Tibial nerve (tissue), 3 donors: ENCODE results near the genes EMILIN3, L3MBTL1 and R3HDML.

- PRO-cap, result no peak
- RAMPAGE, long total RNA, 3 experiments, result no peak in any of the 3 experiments
Observed at GRCh38 chr20:41334754-41335353, 5.8 kb upstream of the LPIN3 start.

DNA sequence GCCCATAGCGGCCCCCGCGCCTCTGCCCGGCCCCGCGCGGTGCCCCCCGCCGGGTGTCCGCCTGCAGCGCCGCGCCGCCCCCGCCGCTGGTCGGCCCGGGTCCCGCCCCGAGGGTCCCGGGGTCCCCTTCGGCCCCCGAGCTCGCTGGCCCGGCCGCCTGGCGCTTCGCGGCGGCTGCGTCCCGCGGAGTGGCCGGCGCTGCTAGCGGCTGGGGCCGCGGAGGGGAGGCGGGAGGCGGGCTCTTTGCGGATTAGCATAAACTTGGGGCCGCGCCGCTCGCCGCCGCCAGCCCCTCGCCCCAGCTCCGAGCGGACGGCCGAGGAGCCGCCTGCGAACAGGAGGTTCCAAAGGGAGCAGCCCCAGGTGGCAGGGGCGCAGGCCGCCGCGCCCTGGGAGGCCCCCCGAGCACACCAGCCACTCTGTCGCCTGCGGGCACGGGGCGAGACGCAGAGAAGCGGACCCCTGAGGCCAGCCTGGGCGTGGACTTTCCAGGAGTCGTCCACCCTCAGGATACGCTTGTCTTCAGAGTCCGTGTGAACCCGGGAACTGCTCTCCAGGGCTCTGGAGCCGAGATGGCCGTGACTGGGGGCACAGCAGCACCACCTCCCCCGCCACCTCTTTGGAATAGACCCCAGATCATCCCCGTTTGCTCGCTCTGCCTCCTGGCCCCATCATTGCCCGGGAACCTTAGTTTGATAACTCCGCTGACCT is at the start of gene EMILIN3:
EMILIN3 (minus strand) TSS at position 190 of the 711 bp plus-strand sequence.
- PRO-cap, result no peak
- RAMPAGE, long total RNA, 3 experiments, result no peak in any of the 3 experiments

DNA sequence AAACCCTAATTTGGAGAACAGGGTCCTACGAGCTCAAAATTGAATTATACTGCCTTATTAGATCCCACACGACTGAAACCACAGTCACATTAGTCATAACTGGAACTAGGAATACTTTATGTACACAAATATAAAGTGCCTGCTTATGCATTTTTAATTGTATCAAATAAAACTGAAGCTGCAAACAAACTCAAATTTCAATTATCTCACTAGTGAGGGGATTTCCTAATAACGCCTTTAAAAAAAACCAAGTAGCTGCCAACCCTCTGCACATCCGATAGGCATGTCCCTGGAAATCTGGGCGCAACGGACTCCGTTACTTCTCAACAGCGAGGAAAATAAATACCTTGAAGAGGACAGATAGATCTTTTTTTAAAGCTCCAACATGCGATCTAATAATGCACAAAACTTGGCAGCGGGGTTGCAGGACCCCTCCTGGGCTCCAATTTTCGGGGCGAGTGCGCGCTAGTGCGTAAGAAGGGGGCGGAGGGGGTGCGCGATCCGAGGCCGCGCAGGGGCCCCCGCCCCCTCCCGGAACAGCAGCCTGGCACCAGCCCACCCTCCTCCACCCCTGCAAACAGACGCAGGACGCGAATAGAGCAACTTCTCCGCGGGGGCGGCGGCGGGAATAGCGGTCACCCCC is 799 bp downstream of the CHD6 start:
- PRO-cap, result unidirectional peak, plus-strand start at position 576 of the sequence
- RAMPAGE, long total RNA, 3 experiments, result no peak in any of the 3 experiments

- PRO-cap, result no peak
- RAMPAGE, long total RNA, 3 experiments, result no peak in any of the 3 experiments
Observed at GRCh38 chr20:41688164-41688725, 70.1 kb upstream of the CHD6 start.

- PRO-cap, result bidirectional peak, plus-strand start at chr20:41693002, minus-strand start at chr20:41692812
- RAMPAGE, long total RNA, 3 experiments, result no peak in any of the 3 experiments
Observed at GRCh38 chr20:41692463-41693098, 74.4 kb upstream of the CHD6 start.

DNA sequence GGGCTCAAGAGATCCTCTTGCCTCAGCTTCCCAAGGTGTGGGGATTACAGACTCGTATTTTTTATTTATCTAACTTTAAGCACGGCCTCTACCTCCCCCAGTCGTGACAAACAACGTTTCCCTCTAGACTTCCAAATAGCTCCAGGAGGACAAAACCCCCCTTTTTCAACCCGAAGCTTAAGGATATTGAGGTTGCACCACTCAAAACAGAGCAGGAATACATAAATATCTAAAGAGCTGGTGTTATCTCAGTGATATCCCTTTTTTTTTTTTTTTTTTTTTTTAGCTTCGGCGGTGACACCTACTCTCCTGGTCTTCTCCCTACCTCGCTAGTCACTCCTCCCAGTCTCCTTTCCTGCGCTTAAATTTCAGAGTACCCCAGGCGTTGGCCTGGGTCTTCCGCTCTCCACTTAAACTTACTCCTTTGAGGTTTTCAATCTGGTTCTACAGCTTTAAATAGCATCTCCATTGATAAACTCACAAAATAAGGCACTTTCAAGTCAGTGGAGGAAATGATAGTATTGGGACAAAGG is 1.0 kb upstream of the SRSF6 start:
- PRO-cap, result no peak
- RAMPAGE, long total RNA, 3 experiments, result no peak in any of the 3 experiments

DNA sequence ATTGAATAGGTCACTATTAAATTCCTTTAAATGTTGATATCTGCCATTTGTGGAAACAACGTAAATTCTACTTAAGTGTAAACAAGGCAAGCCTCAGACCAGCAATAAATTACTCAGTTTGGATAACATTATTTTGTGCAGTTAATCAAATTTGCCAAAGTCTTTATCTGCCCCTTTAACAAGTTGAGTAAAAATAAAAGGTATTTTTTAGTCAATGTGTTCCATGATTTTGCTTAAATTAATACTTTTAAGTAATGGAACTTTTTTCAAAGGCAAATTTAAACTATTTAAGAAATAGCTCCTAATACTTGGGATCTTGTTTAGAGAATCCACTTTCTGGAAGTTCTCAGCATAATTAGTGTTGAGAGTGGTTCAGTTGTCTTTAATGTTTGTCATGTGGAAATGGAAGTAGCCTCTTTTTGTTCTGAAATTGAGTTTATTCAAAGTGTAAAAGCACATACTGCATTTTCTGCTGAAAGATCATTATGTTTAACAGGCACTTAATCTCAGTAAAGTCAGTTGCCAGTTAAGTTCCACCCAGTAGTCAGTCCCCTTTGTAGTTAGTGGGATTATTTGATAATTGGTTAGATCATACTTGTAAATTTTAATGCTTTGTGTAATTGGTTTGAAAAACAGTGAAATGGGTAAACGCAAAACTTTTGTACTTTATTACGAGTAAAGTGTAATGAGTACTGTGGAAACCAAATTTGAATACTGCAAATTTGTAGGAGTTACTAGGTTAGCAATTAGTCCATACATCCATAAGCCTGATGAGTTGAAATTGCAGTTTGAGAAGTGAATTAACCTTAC is 4.1 kb downstream of the SRSF6 start:
- PRO-cap, result no peak
- RAMPAGE, long total RNA, 3 experiments, result no peak in any of the 3 experiments

- PRO-cap, result no peak
- RAMPAGE, long total RNA, 3 experiments, result no peak in any of the 3 experiments
Observed at GRCh38 chr20:43464036-43464724, 6.5 kb downstream of the SRSF6 start.

DNA sequence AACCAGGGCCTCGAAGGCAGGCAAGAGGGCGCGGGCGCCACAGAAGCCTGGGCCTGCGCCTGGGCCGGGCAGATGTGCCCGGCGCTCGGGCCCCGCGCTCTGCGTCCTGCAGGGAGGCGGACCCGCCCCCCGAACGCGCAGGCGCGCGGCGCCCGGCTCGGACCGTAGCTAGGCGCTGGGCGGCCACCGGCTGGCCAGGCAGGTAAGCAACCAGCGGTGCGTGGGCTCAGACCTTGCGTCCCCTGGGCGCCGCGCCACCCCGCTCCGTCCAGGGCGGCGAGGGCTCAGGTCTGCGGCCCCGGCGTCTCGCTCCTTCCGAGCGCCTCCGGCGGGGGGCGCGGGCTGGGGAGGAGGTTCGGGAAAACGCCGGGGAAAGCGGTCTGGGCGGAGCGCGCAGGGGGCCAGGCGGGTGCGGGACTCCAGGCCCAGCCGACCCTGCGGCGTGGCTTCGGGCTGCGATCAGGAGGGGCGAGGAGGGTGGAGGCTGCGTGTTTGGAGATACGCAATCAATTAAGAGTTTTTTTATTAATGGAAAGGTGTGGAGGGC is at the start of gene L3MBTL1:
L3MBTL1 (plus strand) TSS at position 155 of the 547 bp plus-strand sequence.
- PRO-cap, result no peak
- RAMPAGE, long total RNA, 3 experiments, result no peak in any of the 3 experiments

- PRO-cap, result no peak
- RAMPAGE, long total RNA, 3 experiments, result no peak in any of the 3 experiments
Observed at GRCh38 chr20:43565043-43565576, 6.3 kb downstream of the SGK2 start.

DNA sequence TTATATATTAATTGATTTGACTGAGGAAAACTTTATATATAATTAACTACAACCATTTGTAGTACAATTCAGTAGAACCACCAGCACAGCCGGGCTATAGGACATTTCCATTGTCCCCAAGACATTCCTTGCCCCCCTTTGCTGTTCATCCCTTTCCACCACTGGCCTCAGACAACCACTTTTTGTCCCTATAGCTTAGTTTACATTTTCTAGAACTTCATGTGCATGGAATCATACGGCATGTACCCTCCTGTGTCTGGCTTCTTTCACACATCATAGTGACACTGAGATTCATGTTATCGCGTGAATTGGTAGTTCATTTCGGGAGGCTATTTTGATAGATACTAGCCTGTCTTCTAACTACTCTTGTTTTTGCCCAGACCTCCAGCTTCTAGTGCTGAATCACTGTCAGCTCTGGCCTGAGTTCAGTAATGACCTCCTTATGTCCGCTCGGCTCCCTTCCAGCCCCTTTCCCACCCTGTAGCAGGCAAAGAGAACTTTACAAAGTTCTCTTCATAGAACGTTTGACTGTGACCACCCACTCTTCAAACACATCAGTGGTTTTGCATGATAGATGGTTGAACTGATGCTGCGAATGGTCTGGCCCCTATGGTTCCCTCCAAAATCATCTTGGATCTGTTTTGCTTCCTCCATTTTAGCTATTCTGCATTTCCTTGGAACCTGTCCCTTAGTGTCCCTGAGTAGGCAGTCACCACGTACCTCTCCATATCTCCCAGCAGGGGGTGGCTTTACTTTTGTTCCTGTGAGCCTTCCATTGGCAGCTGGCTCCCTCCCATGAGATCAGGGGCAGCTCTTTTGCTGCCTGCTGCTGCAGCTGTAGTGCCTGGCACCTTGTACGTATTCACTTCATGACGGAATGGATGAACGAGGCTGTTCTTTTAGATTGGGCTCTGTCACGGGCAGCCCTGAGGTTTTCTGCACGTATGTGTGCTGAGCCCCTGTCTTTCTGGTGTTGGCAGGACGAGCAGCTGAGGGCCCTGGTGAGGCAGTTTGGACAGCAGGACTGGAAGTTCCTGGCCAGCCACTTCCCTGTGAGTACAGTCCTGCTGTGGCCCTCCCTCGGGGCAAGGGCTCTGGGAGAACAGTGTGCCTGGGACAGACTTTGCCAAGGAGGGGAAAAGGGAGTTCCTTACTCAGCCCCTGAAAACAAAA is 14.3 kb downstream of the MYBL2 start:
- PRO-cap, result no peak
- RAMPAGE, long total RNA, 3 experiments, result no peak in any of the 3 experiments

DNA sequence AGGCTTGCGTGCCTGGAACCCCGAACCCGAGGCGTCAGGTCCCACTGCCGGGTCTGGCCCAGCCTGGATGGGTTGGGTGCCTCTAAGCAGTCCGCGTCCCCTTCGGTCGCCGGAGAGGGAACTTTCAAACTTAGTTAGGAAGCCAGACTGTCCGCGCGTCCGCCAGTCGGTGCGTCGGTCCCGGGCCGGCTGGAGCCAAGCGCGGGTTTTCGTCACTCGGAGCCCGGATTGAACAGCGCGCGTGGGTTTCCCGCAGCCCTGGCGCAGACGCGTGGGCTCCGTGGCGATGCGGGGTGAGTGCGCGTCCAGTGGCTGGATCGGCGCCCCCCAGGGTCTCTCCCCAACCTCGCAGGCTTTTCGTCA is 1.2 kb downstream of the TOX2 start:
- PRO-cap, result no peak
- RAMPAGE, long total RNA, 3 experiments, result no peak in any of the 3 experiments

GRCh38 chr20:44070091-44070689 is 116.8 kb downstream of the JPH2 start:
- PRO-cap, result no peak
- RAMPAGE, long total RNA, 3 experiments, result no peak in any of the 3 experiments

DNA sequence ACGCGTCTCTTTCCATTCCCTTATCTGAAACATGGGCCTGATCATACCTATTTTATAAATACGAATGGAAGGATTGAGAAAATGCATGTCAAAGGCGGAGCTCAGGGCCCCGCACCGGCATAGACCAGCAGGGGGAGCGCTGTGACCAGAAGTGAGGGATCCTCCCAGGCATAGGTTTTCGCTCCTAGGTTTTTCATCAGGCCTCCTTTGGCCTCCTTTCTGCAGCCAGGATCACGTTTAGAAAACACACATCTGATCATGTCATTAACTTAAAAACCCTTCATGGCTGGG is 70.3 kb downstream of the JPH2 start:
- PRO-cap, result no peak
- RAMPAGE, long total RNA, 3 experiments, result no peak in any of the 3 experiments

DNA sequence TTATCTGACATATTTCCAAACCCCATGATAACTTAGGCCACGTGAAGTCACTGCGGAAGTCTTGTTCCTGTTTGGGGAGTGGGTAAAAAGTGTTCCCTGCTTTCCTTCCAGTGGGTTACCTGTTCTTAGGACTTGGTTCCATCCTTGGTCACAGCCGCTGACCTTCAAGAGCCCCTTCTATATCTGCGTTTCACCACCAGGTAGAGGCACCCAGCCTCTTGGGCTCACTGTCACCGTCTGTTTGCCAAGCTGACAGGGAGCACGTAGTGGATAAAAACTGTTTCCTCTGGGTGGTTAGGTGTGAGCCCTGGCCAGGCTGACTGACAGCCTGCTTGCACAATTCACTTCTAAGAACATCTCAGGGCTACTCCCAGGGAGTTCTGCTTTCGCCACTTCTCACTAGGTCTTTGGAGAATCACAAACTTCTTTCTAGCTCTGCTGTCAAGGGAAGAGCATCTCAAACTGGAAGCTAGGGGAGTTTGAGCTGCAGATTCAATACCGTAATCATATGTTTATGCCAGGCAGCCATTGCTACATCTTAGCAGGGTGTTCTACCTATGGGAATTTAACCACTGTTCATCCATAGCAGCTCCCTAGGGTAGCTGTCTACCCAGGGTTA is 1.8 kb upstream of the JPH2 start:
- PRO-cap, result no peak
- RAMPAGE, long total RNA, 3 experiments, result no peak in any of the 3 experiments

- PRO-cap, result no peak
- RAMPAGE, long total RNA, 3 experiments, result no peak in any of the 3 experiments
Observed at GRCh38 chr20:44197344-44197865, 10.4 kb upstream of the JPH2 start.

- PRO-cap, result no peak
- RAMPAGE, long total RNA, 3 experiments, result no peak in any of the 3 experiments
Observed at GRCh38 chr20:44208577-44209700, 1.6 kb downstream of the OSER1 start.

DNA sequence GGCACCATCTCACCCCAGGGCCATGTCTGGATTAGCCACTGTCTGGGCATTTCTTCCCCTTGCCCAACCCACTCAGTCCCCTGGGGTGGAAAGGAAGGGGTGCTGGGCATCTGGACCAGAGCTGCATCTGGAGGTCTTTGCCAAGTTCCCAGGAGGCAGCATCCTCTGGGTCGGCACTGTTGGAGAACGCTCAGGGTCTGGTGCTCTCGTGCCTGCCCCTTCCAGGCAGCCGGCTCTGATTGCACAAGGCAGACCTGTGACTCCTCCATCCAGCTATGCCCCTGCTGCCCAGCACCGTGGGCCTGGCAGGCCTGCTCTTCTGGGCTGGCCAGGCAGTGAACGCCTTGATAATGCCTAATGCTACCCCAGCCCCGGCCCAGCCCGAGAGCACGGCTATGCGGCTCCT is at the start of gene R3HDML:
R3HDML (plus strand) TSS at position 161 of the 406 bp plus-strand sequence.
- PRO-cap, result no peak
- RAMPAGE, long total RNA, 3 experiments, result no peak in any of the 3 experiments

DNA sequence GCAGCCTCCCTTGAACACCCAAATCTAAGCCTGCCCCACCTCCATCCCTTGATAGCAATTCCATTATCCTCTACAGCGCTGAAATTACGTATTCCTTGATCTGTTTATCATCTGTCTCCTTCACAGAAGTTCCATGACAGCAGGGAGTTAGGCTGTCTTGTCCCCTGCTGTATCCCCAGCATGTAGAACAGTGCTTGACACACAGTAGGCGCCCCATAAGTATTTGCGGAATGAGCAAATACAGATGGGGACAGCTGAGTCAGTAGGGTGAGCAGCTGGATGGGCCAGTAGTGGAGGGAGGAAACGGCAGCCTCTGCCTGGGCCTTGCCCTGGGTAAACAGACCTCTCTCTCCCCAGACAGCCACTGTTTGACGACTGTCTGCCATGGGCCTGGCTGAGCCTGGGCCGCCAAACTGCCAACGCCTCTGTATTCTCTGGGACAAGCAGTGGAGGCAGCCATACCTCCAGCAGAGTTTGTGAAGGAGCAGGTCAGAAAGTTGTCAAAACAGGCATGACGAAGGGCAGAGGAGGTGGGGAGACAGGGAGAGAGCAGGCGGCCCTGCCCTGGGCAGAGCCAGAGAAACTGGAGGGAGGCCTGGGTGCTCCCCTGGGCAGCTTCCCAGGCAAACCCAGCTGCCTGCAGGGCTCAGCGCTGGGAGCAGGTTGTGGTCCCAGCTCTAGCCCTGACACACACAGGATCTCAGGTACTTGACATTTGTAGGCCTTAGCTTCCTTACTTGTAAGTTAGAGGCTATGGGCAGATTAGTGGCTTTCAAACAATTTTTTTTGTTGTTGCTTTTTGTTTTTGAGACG is 15.2 kb downstream of the HNF4A start:
- PRO-cap, result no peak
- RAMPAGE, long total RNA, 3 experiments, result no peak in any of the 3 experiments

DNA sequence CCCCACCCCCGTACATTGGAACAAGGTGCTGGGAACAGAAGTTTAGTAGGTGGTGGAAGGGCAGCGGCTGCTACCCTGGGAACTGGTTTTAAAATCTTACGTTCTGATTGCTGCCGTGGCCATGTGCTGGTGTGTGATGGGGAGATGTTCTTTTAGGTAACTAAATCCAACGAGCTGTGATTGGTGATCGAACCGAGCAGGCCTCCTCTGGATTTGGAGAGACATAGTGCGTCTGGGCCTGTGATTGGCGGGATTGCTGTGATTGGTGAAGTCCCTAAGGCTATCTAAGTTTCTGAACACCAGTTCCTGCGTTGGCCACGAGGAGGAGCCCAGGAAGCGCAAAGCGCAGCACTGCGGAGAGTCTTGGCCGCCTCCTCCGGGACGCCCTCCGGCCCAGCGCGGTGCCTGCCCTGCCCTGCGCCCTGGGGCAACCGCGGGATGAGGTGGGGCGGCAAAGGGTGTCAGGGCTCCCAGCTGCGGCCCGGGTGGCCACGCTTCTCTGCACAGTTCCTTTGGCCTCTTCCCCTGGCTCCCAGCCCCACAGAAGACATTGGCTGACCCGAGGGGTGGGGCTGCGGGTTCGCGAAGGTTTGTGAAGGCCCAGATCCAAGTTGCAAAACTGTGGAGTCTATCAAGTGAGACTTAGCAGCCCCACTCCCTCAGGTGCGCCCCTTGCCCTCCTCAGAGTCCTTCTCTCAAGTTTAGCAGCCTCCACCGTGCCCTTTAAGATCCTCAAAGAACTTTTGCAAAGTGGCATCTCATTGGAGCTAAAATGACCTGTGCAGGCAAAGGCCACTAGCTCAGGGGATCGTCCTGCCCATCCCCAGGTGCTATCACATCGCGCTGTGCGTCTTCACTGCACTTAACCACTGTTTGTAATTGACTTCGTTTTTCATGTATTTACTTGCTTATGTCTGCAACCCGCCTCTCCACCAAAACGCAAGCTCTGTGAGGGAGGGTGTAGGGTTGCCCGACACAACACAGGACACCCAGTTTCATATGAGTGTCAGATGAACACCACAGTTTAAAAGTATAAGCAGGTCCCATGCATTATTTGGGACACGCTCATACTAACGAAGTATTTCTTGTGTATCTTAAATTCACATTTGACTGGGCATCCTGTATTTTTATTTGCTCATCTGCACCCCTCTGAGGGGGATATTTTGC is 33.3 kb downstream of the HNF4A start:
- PRO-cap, result no peak
- RAMPAGE, long total RNA, 3 experiments, result no peak in any of the 3 experiments